ENCODE results near the genes LRRC10 and MYRFL.

- PRO-cap: unidirectional peak, minus-strand start at chr12:68374312
These were observed 42.0 kb upstream of the MDM1 start for GRCh38 chr12:68374090-68374664.

GRCh38 chr12:68450788-68451936 lies 119.0 kb upstream of the MDM1 start:
- PRO-cap: unidirectional peak, minus-strand start at chr12:68451643

GRCh38 chr12:68625845-68626111 lies 15.1 kb downstream of the RAP1B start:
- PRO-cap: no peak

DNA sequence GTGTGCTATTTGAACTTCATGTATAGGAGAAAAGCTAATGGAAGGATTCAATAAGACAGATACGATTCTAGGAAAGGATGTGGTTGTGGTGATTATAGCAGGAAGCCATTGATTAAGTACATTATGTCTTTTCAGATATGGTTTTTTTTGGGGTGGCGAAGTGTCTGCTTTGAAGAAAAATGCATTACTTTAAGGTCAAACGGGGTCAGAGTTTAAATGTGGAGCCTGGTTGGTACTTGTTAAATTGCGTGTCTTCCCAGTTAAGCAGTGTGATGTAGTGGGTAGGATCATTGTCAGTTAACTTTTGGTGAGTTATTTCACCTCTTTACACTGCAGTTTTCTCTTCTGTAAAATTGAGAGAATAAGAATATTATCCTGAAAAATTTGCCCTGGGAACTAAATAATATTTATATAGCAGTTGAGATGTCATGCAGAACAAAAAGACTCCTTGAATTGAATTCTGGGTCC lies 12.9 kb upstream of the NUP107 start:
- PRO-cap: no peak

DNA sequence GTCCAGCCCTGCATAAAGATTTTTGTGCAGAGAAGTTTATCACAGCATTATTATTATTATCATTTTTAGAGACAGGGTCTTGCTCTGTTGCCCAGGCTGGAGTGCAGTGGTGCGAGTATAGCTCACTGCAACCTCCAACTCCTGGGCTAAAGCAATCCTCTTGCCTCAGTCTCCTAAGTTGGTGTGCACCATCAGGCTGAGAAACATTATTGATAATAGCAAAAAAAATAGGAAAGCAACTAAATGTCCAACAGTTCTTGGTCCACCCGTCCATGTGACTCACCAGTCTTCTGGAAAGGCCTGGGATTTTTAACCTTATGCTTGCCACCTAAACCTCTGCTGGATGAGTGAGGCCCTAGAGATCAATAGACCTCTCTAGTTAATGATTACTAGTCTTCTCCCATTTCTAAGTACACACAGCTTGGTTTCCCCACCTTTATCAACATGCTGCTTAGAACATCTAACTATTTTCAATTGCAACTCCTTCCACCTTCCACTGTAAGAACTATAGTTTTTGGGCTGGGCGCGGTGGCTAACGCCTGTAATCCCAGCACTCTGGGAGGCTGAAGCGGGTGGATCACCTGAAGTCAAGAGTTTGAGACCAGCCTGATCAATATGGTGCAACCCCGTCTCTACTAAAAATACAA lies 19.0 kb upstream of the MDM2 start:
- PRO-cap: no peak

GRCh38 chr12:68915086-68915526 lies 17.9 kb downstream of the CPM start:
- PRO-cap: no peak

DNA sequence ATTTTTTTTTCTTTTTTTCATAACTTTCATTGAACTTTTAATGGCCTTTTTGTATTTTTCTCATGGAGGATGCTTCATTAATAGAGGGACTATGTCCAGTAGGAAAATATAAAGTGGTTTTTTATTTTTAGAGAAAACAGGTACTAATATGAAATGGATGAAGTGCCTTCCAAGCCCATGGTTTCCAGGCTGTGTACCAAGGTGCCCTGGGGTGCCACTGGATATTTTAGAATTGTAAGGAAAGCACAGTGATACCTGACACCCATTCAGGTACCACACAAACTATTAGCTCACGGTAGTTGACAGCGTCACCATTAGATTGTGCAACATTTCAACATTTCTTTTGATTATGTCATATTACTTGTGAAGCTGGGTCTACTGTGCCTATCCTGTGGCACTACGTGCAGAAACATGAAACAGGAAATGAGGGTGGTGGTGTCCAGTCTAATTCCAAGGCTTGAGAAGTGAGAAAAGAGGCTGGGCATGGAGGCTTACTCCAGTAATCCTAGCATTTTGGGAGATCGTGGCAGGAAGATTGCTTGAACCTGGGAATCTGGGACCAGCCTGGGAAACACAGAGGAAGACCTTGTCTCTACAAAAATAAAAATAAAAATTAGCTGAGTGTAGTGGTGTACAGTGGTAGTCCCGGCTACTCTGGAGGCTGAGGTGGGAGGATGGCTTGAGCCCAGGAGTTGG lies 75.5 kb upstream of the CPM start:
- PRO-cap: no peak

- PRO-cap: unidirectional peak, plus-strand start at chr12:69068704
These were observed 135.5 kb upstream of the CPM start for GRCh38 chr12:69068372-69068999.

GRCh38 chr12:69125693-69125892 lies 113.8 kb upstream of the CPSF6 start:
- PRO-cap: no peak

DNA sequence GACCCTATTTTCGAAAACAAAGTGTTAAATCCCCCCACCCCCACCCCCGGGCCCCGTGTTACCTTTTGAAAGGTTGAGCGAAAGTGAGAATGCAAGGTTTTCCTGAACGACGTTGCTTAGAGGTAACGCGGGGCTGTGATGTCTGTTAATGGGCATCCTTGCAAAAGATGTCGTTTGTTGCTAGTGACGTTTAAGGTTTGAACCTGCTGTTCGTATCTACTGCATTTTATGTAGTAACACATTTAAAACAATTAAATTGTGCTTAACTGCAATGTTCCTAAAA lies 1.2 kb downstream of the CPSF6 start:
- PRO-cap: no peak

DNA sequence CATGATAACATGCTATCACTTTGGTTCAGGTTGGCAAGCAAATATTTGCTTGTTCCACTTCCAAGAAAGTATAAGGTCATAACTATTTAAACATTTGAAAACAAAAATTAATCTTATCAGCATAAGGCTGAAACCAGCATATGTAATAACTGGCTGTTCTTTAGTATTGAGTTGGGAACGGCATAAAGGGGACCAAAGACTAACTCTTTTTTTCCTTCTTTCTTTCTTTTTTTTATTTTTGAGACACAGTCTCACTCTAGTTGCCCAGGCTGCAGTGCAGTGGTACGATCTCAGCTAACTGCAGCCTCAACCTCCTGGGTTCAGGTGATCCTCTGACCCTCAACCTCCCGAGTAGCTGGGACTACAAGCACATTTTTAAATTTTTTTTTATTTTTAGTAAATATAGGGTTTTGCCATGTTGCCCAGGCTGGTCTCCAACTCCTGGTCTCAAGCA lies 2.3 kb upstream of the LYZ start:
- PRO-cap: no peak

- PRO-cap: no peak
These were observed at the start of gene LRRC10 for GRCh38 chr12:69610561-69611198. Gene LRRC10 (minus strand): TSS chr12:69610907.

GRCh38 chr12:69825065-69825374 lies at the start of gene MYRFL:
Gene MYRFL (plus strand): TSS chr12:69825227.
- PRO-cap: no peak

DNA sequence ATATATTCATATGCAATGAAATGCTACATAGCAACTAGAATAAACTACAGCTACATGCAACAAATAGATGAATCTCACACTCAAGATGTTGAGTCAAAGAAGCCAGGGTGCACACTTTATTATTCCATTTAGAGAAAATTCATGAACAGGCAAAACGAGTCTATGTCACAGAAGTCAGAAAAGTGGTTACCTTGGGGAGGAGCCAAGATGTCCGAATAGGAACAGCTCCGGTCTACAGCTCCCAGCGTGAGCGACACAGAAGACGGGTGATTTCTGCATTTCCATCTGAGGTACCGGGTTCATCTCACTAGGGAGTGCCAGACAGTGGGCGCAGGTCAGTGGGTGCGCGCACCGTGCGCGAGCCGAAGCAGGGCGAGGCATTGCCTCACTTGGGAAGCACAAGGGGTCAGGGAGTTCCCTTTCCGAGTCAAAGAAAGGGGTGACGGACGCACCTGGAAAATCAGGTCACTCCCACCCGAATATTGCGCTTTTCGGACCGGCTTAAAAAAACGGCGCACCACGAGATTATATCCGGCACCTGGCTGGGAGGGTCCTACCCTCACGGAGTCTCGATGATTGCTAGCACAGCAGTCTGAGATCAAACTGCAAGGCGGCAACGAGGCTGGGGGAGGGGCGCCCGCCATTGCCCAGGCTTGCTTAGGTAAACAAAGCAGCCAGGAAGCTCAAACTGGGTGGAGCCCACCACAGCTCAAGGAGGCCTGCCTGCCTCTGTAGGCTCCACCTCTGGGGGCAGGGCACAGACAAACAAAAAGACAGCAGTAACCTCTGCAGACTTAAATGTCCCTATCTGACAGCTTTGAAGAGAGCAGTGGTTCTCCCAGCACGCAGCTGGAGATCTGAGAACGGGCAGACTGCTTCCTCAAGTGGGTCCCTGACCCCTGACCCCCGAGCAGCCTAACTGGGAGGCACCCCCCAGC lies 39.6 kb downstream of the TSPAN8 start:
- PRO-cap: no peak

- PRO-cap: bidirectional peak, plus-strand start at chr12:71160043, minus-strand start at chr12:71159971
These were observed 2.0 kb upstream of the TSPAN8 start for GRCh38 chr12:71159745-71160341.

GRCh38 chr12:71602800-71603565 lies 60.7 kb downstream of the ZFC3H1 start:
- PRO-cap: no peak

DNA sequence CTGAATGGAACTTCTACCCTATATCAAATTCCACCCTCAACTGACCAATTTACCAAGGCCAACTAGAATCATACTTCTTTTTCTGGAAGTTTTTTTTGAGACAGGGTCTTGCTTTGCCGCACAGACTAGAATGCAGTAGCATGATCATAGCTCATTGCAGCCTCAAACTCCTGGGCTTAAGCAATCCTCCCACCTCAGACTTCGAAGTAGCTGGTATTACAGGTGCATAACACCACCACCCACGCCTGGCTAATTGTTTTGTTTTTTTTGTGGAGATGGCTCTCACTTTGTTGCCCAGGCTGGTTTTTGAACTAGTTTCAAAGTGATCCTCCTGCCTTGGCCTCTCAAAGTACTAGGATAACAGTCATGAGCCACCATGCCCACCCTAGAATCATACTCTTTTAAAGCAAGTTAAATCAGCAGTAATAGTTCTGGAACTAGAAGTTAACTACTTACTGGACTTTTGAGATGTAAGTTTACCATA lies 37.2 kb downstream of the RAB21 start:
- PRO-cap: no peak

- PRO-cap: no peak
These were observed 34.3 kb upstream of the TPH2 start for GRCh38 chr12:71904108-71904948.

GRCh38 chr12:71947351-71948194 lies 8.9 kb downstream of the TPH2 start:
- PRO-cap: no peak

- PRO-cap: no peak
These were observed 745 bp downstream of the TRHDE start for GRCh38 chr12:72272948-72273281.

All from mucosa of descending colon (tissue), 1 donor.